Diencephalon (tissue), 2 donors: ENCODE results near the genes BAIAP3 and RPL3L.

- RAMPAGE, long total RNA = no peak
Observed at GRCh38 chr16:1154364-1155296, 1.7 kb downstream of the CACNA1H start.

- RAMPAGE, long total RNA = no peak
Observed at GRCh38 chr16:1184412-1185064, 31.6 kb downstream of the CACNA1H start.

- RAMPAGE, long total RNA = no peak
Observed at GRCh38 chr16:1192937-1193896, 31.9 kb downstream of the TPSG1 start.

GRCh38 chr16:1256497-1256880 is 620 bp downstream of the TPSD1 start:
- RAMPAGE, long total RNA = no peak

GRCh38 chr16:1299270-1300194 is 9.9 kb upstream of the UBE2I start:
- RAMPAGE, long total RNA = no peak

- RAMPAGE, long total RNA = no peak
Observed at GRCh38 chr16:1333398-1333755, at the start of gene BAIAP3. BAIAP3 (plus strand) TSS chr16:1333645.

DNA sequence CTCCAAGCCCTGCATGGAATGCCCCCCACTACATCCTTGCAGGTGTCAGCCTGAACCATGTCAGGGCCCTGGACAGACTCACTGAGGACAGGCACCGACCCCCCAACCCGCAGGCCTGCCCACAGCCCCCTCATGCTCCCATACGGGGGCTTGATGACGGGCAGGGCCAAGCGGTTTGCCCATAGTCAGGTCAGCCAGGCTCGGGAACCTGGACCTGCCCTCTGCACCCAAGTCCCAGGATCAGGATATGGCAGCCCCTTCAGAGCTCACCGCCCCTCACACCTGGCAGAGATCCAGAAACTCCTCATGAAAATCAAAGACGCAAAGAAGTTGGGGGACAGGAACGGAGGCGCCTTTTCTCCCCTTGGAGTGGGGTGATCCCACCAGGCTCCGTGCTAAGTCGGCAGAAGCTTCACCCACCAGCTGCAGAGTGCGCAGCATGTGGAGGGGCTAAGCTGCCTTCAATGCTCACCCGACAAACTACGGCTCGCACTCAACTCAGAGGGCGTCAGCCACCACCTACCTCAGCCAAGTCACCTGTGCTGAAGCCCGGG is 26.5 kb downstream of the GNPTG start:
- RAMPAGE, long total RNA = no peak

GRCh38 chr16:1457051-1457795 is 12.9 kb upstream of the CCDC154 start:
- RAMPAGE, long total RNA = no peak

DNA sequence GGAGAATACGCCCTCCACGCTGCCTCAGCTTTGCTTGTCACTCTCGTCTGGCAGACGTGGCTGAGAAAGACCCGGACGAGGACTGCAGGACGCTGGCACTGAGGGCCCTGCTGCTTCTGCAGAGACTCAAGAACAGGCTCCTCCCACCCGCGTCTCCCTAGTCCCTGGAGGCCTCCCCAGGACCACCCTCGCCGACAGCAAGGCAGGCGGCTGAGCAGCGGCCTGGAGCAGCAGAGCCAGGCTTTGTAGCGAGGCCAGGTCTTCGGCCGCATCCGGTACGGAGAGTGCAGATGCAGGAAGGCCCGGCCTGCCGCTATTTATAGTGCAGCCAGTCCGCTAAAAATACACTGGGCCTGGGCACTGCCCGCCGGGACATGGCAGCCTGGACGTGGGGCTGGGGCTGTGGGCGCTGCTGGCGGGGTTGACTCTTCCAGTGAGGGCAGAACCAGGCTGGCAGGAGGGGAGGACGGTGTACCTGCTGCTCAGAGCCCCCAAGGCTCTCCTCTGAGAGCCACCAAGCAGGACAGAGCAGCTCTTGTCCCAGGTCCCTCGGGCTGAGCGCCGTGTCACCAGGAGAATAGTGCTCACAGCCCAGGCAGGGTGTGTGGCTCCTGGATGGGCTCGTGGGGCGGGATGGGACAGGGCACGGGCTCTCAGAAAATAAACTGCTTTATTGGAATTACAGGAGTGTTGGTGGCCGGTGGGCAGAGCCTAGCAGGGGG is 16.8 kb downstream of the TELO2 start:
- RAMPAGE, long total RNA = no peak

DNA sequence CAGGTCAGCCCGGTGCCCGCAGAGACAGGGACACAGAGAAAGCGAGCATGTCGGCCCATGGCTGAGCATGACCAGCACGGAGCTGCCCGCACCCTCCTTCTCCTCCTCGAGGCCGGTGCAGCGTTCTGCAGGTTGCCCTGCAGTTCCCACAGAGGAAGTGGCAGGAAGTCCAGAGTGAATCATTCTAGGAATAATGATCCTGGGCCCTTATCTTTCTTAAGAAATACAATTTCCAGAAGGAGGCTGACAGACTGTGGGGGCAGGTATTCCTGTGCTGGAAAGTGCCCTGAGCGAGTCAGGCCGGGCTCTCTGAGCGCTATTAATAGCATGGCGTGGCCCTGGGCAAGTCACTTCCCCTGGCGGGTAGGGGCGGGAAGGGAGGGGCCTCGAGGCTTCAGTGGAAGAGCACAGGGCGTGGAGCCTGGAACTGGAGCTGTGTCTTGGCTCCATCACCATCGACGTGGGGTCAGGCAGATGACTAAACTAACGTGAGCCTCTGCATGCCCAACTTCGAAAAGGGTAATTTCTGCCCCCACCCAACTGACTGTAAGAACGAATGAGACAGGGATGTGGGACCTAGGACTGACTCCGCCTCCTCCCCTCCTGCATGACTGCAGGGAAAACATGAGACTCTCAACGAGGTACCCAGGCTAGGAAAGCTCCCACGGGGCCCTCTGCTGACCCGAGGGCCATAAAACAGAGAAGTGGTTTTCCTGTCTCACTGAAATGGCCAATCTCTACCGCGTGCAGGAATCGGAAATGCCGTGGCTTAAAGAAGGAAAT is 9.8 kb downstream of the TMEM204 start:
- RAMPAGE, long total RNA = no peak

GRCh38 chr16:1565396-1565735 is 31.9 kb downstream of the TMEM204 start:
- RAMPAGE, long total RNA = no peak

DNA sequence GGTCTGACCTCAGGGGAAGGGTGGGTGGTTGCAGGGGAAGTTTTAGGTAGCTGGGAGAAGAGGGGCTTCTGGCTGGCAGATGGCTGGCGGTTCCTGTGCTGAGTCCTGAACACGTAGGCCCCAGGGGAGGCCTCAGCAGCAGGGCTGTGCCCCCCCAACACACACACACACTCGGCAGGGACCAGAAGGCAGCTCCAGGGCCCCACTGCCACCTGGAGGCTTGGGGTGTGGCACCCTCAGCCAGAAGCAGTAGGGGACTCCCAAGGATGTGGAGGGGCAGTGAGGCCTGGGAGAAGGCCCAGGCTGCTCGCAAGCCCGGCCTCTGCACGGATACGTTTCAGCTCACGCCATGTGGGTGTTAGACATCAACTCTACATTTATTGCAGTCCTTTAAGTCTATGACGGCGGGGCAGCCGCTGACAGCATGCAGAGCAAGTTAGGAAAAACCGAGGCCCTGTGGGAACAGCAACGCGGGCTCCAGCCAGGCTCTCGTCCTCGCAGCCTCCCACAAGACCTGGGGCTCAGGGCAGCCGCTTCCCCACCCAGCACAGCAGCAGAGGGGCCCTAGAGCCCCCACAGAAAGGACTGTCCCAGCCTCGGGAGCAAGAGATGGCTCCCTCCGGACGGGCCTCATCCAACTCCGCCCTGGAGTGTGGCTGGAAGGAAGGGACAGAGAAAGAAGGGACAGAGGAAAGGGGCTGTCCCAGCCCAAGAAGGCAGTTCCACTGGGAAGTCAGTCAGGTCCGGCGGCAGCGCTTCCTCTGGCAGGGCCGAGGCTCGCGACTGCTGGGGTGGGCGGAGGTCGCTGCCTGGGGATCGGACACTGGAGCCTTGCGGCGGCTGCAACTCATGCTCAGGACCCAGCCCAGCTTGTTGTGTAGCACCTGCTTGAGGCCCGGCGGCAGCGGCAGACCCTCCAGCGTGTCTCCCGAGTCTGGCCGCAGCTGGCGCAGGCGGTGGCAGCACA is 3.7 kb upstream of the MRPS34 start:
- RAMPAGE, long total RNA = no peak

- RAMPAGE, long total RNA = no peak
Observed at GRCh38 chr16:1940102-1941228, 2.5 kb downstream of the MSRB1 start.

DNA sequence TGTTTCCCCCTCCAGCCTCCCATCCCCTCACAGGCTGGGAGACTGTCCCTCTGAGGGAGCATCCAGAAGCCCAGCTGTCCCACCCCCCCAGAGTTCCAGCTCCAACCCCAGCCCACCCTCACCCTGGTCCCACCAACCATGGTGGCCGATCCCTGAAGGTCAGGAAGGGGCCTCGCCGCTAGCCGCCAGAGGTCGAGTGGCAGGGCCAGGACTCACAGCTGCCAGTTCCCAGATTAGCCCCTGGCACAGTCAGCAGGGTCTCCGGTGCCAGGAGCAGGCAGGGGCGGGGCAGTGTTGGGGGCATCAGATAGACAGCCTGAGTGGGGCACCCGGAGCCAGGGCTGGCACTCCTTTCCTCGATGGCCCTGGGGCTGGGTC is at the start of gene RPL3L:
TSS of gene RPL3L (minus strand) at position 198 of the 378 bp plus-strand sequence.
- RAMPAGE, long total RNA = no peak

DNA sequence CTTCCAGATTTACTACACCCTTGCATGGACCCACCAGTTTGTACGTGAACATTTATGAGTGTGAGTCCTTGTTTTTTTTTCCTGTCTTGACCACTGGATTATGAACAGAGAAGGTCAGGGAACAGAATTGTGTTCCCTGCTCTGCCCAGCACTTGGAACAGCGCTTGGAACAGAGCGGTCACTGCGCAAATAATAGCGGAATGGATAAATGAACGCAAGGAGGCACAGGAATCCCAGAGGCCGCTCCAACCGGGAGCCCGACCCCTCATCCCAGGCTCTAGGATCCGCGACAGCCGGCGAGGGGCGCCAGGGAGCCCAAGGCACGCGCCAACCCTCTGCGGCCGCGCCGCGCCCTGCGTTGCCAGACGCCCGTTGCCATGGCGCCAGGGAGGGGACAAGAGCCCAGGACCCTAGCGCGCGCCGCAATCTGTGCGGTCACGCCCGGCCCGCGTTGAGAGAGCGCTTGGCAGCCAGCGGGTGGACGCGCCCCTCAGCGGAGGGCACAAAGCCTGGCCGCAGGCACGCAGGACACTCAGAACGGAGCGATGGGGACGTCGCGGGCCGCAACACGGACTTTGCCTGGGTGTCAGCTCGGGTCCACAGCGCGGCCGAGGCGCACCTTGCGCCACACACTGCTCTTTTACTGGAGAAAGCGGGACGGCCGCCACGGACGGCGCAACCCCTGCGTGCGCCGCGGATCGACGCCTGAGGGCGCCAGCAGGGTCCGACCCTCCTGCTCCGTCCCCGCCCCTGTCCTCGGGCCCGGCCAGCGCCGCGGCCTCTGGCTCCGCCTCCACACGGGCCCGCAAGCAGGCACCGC is 532 bp upstream of the GFER start:
- RAMPAGE, long total RNA = no peak

DNA sequence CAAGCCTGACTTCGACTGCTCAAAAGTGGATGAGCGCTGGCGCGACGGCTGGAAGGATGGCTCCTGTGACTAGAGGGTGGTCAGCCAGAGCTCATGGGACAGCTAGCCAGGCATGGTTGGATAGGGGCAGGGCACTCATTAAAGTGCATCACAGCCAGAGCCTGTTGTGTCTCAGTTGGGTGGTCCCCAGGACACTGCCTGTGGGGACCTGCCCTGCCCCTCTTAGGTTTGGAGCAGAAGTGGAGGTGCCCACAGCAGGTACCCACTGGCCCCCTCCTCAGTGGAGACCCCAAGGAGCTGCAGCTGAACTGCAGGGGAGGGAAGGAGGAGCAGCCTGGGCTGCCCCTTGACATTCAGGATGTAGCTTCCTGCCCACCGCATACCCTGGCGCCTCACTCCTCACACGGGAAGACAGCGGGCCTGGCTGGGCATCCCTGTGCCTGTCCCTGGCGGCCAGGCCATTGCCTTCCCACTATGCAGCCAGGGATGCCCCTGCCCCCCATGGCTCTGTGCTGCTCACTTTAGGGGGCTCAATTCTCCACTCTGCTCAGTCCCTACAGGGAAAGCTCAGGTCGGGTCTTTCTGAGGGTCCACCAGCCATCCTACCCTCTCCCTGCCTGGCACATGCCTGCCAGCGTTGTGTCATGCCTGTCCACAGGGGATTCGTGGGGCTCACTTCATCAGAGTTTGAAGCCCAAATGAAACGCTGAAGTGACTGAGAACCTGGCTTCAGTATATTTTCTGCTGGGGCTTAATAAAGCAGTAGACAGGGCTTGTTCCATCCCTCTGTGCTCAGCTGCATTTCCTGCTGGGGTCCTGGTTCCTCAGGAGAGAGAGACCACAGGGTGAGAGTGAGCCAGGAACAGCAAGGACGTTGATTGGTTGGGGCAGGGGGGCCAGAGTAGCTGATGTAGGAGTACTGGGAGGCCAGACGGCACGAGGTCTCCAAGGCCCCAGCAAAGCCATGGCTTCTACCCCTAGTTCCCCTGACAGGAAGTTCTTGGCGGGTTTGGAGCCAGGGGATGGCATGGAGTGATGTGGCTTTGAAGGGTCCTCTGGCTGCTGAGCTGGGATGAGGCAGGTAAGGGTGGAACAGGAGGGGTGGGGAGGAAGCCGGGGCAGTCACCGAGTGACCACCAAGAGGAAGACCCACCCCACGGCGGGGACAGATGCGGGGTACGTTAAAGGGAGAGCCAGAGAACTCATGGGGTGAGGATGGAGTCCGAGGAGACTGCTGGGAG is 2.4 kb downstream of the GFER start:
- RAMPAGE, long total RNA = no peak

DNA sequence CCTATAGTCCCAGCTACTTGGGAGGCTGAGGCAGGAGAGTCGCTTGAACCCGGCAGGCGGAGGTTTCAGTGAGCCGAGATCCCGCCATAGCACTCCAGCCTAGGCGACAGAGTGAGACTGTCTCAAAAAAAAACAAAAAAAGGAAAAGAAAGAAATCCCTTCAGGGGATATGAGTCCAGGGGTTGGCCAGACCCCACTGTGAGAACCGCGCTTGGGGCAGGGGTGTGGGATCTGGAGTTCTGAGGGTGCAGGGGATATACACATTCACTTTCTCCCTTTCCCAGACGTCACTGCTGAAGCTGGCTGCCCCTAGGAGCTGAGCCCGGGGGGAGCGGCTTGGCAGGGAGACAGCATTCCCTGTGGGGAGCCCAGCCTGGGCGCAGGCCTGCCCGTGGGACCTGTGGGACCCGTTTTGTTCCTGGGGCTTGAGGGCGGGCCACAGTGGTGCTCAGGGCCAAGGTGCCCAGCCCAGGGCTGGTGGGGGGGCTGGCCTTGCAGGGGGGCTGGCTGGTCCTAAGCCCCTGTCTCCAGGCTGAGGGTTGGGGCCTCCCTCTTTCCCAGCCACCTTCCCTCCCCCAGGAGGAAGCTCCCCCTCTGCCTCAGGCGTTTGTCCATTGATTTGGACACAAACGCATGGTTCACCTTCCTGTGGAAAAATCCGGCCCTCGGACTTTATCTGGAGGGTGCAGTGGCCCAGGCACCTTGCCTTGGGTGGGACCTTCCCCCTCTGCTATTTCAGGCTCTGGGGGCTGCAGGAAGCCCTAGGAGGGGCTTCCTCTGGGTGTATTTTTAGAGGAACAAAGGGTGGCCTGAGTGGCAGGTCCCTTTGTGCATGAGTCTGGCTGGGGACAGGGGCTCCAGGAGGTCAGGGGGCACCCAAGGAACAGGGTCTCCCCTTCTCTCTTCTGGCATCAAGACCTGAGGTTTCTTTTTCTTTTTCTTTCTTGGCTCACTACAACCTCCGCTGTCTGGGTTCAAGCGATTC is 4.4 kb downstream of the NHERF2 start:
- RAMPAGE, long total RNA = no peak

DNA sequence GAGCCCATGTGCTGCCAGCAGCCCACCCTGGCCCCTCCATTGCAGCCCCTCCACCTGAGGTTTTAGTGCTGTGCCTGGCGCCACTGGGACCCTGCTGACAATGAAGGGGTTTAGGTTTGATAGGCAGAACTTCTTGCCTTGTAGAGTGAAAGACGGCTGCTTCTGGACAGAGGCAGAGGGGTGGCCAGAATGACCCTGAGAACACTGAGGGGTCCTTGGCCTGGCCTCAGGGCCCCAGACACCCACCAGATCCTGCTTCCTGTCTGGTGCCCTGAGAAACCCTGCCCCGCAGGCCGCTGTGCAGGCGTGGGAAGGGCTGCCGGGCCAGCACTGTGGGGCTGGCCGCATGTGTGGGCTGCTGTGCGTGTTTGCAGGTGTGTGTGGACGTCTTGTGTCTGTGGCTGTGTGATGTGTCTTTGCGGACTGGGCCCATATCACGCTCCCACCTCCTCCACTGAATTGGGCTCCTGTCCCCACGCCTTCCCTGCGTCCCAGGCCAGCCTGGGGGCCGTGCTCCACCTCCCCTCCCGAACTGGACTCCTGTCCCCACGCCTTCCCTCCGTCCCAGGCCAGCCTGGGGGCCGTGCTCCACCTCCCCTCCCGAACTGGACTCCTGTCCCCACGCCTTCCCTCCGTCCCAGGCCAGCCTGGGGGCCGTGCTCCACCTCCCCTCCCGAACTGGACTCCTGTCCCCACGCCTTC is 7.3 kb downstream of the NHERF2 start:
- RAMPAGE, long total RNA = no peak

DNA sequence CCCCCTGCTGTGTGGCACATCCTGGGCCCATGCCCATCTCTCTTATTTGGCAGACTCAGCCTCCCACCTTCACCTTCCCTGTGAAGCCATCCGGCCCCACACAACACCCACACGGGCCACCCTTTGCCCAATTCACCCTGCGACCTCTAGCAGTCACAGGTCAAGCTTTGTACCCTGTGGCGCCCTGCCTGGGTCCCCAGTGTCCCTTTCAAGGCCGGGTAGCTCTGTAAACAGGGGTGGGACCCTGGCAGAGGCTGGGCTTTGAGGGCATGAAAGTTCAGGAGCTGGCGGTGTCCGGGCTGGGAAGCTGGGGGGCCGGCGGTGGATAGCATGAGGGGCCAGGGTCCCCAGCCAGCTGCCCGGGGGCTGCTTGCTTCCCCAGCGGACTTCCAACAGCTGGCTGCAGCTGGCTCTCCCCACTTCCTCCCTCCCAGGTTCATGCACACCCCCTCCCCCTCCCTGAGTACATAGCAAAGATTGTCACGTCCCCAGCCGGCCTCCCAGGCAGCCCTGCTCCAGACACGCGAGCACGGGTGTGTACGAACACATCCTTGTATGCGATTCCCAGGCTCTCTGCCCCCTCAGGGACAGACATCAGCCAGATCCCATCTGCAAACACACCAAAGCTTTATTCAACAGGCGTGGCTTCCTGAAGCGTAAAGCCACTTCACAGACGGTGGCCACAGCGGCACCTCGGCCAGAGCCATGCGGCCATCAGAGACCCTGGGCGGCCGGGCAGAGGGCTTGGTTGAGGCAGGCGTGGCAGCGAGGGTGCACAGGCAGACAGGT is 8.2 kb downstream of the NTHL1 start:
- RAMPAGE, long total RNA = no peak

GRCh38 chr16:2050293-2050633 is 2.5 kb downstream of the TSC2 start:
- RAMPAGE, long total RNA = no peak